ENCODE results near the gene HDDC3.

DNA sequence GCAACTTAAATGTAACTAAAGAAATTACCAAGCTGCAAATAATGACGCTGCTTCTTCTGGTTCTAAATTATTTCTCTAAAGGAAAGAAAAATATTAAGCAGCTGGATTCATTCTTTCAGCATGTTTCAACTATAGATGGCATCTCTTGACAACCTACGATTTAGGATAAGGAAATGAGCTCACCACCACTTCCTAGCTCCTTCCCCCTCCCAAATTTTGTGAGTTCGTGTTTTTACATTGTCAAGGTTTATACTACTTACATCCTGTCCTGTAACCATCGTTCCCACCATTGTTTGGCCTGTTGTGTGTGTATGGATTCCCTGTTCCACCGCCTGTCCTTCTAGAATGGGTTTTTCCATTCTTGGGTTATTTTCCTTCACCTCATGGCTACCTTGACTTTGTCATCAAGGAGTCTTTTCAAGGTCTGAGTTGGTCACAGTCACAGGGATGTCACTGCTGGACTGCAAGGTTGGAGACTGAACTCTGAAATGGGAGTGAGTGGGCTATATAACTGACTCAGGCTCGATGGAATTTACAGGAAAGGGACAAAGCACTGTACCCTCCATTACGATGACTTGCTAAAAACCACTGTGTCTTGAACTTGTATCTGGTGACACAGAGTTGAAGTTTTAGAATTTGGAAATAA is 67.0 kb upstream of the BLM start:
- RRBS: no CpG with 5 or more reads among the region's 7 CpGs

DNA sequence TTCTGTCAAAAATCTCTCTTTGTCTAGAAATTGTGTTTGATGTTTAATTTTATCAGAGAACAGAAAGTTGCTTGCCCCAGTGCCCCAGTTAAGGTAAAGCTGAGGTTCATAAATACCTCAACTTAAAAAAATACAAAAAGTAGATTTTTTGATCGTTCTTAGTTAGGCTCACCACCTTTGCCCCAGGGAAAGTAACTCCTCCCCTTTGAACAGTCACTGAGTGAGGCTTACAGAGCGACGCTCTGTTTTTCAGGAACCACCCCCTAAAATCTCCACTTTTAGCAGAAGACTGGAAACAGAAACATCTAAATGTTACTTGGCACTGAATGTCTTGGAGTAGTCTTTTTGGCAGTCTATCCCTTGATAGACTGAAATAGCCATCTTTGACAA is 24.9 kb downstream of the BLM start:
- RRBS: no CpG with 5 or more reads among the region's 3 CpGs

DNA sequence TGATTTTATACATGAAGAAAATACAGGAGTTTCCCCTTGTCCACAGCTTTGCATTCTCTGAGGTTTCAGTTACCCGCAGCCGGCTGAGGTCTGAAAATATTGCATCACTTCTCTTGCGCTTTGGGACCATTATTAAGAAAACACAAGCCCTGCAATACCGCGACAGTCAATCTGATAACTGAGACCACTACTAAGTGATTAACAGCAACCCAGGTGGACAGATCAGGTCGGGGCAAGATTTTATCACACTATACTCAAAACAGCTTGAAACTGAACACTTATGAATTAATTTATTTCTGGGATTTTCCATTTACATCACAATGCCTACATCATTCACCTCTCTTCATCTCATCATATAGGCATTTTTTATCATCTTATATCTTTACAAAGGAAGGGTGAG is 33.1 kb downstream of the BLM start:
- RRBS: no CpG with 5 or more reads among the region's 6 CpGs

DNA sequence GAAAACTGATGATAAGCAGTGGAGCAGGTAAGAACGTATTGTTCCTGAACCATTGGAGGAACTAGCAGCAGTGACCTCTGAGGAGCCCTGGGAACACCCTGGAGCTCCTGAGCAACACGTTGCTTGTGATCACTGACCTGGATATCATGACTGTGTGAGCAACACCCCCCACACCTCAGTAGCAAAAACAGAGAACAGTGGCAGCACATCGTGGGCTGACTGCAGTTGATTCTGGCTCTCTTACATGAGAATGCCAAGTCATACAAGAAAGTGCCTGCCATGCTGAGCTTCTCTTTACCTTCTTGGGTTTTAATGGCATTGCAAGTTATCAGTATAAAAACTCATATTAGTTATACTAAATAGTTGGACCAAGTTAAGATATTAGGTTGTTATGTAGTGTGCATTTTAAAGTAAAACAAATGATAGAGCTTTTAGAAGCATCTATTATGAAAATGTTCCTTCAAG is 73.0 kb downstream of the BLM start:
- RRBS: no CpG with 5 or more reads among the region's 3 CpGs

DNA sequence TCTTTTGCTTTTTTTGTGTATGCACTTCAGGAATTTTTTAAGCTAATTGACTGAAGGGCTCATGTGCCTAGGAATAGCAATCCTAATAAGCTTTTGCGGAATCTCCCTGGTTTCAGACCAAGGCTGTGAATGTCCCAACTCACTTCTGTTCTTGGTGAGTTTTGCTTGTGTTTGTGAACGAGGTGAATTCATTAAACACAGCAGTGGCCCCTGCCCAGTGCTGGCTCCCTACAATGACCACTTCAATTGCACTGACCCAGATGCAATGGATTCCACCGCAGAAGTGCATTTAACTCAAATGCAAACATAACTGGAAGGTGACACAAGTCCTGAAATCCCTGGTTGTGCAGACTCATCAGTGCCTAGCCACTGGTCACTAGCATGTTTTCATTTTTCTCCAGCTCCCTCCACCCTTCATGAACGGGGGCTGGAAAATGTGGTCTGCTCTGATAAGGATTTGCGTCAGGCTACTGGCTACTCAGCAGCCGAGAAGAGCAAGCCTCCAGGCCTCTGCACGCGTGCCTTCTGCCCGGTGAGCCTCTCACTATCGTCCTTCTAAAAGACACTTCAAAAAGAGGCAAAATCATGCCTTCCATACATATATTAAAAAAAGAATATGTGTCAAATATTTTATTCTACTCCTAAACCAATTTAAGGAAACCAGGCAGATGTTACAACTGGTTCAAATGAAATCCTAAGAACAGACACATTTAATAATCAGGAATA is 27.5 kb upstream of the FURIN start:
- RRBS: no CpG with 5 or more reads among the region's 10 CpGs

- RRBS: no CpG with 5 or more reads among the region's 1 CpG
These were observed 610 bp downstream of the FURIN start for GRCh38 chr15:90868901-90869494.

DNA sequence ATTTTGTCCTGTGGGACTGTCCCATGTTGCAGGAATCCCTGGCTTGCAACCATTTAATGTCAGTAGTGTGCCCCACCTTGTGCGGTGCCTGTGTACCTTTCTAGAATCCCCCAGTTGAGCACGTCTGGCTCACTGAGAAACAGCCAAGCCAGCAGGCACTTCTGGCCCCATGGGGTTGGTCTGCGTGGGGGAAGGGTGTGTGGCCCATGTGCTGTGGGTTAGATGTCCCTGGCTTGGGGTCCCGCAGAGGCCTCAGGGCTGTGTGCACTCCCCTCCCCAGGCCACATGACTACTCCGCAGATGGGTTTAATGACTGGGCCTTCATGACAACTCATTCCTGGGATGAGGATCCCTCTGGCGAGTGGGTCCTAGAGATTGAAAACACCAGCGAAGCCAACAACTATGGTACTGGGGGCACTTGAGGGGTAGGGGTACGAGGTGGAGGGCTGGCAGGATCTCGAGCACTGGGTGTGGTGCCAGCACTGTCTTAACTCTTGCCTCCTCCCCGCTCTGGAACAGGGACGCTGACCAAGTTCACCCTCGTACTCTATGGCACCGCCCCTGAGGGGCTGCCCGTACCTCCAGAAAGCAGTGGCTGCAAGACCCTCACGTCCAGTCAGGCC is 3.8 kb upstream of the FES start:
- RRBS: no CpG with 5 or more reads among the region's 15 CpGs

DNA sequence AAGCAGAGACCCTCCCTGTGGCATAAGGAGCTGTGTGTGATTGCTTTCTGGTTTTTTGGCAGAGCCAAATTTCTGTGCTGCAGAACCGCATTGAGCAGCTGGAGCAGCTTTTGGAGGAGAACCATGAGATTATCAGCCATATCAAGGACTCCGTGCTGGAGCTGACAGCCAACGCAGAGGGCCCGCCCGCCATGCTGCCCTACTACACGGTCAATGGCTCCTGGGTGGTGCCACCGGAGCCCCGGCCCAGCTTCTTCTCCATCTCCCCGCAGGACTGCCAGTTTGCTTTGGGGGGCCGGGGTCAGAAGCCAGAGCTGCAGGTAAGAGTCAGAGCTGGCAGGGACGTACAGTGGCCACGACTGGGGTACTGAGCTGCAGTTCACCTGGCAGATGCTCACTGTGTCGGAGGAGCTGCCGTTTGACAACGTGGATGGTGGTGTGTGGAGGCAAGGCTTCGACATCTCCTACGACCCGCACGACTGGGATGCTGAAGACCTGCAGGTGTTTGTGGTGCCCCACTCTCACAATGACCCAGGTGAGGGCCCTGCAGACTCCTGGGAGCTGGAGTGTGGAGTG is 2.2 kb downstream of the MAN2A2 start:
- RRBS: 96% methylated on average over 2 of the region's 19 CpGs

DNA sequence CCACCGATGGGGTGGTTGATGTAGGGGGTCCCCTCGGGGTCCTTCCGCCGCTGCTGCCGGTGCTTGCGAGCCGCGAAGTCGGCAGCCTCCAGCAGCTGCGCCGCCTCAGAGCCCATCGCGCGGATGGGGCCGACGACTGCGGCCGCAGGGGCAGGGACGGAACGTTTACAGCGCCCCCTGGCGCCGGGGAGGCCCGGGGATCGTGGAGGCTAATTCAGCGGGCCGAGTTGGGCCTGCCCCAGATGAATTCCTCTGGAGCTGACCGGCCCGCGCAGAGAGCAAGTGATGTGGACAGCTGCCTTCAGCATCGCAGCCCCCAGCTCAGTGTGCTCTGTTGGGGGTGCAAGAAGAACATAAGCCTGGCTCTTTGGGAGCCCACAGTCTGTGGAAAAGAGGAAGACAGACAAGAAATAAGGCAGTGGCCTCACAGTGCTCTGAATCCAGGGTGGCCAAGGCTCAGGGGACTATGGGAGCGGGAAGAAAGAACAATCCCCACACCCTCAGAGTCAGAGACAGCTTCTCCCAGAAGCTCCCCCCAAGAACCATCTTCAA is at the start of gene HDDC3:
Gene HDDC3, minus strand, starts transcription at position 125 of the 552 bp plus-strand sequence.
- RRBS: 1% methylated on average over 10 of the region's 32 CpGs

- RRBS: no CpG with 5 or more reads among the region's 5 CpGs
These were observed 7.3 kb downstream of the RCCD1 start for GRCh38 chr15:90961835-90962514.

- RRBS: no CpG with 5 or more reads among the region's 11 CpGs
These were observed 12.7 kb downstream of the PRC1 start for GRCh38 chr15:90981294-90982323.

GRCh38 chr15:91005453-91006228 is 11.3 kb upstream of the PRC1 start:
- RRBS: no CpG with 5 or more reads among the region's 14 CpGs

- RRBS: no CpG with 5 or more reads among the region's 7 CpGs
These were observed 16.2 kb downstream of the SV2B start for GRCh38 chr15:91116113-91116831.

GRCh38 chr15:91471570-91471921 is 371.5 kb downstream of the SV2B start:
- RRBS: no CpG with 5 or more reads among the region's 6 CpGs

DNA sequence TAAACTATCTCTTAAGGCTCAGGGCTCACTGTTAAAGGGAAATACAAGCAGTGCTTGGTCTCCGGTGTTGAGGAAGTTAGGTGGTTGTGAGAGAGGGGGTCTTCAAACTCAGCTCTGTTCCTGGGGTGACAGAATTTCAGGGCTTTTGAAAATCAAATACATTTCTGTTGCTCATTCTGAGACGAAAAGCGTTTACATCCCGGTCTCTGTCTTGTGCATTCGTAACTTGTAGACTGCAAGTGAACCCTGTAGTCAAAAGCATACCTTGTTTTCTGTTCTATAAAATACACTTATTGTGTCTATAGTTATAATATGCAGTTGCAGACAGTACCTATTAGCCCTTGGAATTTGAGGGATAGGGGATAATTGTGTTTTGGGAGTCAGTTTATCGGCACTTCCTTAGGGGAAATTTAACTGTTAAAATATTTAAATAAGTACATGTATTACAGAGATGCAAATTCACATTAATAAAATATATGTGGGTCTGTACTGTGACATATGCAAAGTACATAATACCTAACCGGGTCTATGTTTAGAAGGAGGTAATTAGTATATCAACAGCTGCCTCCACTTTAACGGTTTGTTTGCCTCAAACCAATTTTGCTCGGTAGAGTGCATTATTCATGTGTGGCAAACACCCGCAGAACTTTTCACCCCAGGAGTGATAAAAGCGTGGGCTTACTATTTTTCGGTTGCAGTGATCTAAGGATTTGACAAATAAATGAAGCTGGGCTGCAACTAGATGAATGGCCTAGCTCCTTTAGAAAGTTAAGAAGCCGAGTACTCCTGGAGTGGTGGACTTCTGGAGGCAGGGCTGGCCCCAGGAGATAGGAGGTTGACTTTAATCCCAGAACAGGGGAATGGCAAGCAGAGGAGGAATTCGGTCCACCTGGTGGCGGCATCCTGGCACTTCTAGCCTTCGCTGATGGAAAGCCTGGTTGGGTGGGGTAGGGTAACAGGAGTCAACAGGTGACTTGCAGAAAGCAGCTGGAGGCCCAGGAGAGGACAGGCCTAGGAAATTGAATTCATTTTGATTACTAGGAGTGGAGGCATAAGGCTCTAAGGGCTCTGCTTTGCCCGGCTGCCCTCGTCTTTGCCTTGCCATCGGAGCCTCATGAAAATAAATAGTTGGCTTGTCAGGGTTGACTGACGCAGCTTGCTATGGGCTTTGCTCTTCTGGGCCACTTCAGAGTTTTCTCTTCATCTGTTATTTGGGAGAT is 2.2 kb downstream of the SLCO3A1 start:
- RRBS: no CpG with 5 or more reads among the region's 20 CpGs

- RRBS: no CpG with 5 or more reads among the region's 10 CpGs
These were observed 11.2 kb downstream of the SLCO3A1 start for GRCh38 chr15:91864498-91865251.

- RRBS: no CpG with 5 or more reads among the region's 10 CpGs
These were observed 12.1 kb downstream of the SLCO3A1 start for GRCh38 chr15:91865458-91866066.

- RRBS: no CpG with 5 or more reads among the region's 68 CpGs
These were observed 62.6 kb downstream of the SLCO3A1 start for GRCh38 chr15:91915655-91916884.

DNA sequence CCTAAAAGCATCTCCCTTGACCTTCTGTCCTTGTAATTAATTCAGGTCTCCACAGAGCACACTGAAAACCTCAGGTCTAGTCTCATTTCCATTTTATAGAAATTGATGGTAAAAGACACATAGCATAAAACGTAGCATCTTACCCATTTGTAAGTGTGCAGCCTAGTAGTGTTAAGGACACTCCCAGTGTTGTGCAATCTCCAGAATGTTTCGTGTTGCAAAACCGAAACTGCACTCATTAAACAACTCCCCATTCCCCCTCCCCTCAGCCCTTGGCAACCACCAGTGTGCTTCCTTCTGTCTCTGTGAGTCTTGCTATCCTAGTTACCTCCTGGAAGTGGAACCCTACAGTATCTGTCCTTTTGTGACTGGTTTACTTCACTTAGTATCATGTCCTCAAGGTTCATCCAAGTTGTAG is 89.5 kb downstream of the SLCO3A1 start:
- RRBS: no CpG with 5 or more reads among the region's 3 CpGs

DNA sequence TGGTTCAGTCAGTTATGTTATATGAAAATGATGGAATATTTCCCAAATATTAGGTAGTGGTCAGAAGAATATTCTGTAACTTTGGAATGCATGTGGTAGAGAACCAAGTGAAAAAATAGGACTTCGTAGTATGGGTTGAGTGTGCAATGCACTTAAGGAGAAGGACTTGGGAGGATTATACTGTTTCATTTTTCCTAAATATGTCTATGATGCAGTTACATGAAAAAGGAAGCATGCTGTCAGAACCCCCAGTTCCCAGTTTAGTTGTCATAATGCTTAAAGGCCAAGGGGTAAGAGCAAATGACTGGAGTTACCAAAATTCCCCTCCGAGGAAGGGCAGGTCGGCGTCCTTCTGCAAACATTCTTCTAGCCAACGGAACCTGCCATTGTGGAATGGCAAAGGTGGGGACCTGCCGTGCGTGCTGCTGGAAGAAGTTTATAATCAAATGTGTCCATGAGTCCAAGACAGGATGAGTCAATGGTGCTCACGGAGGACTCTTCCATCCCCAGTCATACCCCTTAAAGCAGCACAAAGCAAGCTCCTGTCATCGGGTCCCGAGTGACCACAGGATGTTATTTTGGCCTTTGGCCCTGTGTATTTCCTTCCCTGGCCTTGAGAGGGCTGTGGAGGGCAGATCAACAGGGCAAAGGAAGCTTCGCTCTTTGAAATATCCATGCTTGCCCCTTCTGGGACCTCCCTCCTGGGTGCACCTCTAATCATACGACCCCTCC is 93.2 kb downstream of the SLCO3A1 start:
- RRBS: no CpG with 5 or more reads among the region's 12 CpGs

Data from NB4 (cell line).